ENCODE measurements around a stretch of chr16.

GRCh38 chr16:79845644-79846241 is 245.2 kb upstream of the MAF start:
- PRO-cap: no peak

DNA sequence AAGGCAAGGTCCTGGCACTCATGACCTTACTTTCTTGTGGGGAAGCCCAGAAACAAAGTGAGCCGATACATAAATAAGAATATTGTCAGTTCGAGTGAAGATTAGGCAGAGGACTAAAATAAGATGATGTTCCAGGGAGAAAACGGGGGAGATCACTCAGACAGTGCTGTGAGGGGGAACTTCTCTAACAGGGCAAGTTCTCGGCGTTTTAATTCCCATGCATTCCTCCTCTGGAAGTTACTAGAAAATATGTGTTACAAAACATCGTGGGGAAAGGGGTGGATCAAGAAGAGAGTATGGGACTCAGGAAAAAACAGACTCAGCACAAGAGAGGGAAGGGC is 463.8 kb upstream of the DYNLRB2 start:
- PRO-cap: no peak

GRCh38 chr16:80656572-80656864 is 115.7 kb downstream of the DYNLRB2 start:
- PRO-cap: no peak

DNA sequence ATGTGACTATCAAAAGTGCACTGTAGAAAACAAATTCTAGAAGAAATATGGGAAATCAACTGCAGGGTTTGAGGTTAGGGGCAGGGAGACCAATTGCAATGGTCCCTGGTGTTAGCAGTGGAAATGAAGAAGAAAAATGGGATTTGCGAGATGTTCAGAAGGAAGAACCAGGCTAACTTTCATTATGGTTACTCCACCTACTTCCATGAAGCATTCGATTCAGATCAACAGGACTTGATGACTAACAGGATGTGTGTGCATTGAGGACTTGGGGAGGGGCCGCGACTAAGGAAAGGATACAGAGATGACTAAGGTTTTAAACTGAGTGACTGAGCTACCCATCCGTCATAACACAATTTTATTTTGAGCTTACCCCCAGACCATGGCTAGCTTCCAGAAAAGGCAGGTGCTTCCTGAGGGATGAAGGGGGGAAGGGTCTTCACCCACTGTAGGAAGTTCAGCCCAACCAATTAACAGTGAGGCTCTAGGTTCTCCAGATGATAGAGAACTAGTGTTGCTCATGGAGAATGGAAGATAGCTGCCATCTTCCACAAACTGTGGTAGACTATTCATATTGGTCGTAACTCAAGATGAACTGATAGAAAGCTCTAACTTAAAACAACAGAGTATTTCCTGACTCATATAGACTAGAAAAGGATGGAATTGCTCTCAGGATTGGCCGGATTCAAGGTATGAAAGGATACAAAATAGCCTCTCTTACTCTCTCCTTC is 2.6 kb upstream of the CDYL2 start:
- PRO-cap: no peak

GRCh38 chr16:80932752-80933398 is 73.8 kb downstream of the CMC2 start:
- PRO-cap: no peak

- PRO-cap: no peak
Measured at GRCh38 chr16:80993142-80993801, 13.4 kb downstream of the CMC2 start.

DNA sequence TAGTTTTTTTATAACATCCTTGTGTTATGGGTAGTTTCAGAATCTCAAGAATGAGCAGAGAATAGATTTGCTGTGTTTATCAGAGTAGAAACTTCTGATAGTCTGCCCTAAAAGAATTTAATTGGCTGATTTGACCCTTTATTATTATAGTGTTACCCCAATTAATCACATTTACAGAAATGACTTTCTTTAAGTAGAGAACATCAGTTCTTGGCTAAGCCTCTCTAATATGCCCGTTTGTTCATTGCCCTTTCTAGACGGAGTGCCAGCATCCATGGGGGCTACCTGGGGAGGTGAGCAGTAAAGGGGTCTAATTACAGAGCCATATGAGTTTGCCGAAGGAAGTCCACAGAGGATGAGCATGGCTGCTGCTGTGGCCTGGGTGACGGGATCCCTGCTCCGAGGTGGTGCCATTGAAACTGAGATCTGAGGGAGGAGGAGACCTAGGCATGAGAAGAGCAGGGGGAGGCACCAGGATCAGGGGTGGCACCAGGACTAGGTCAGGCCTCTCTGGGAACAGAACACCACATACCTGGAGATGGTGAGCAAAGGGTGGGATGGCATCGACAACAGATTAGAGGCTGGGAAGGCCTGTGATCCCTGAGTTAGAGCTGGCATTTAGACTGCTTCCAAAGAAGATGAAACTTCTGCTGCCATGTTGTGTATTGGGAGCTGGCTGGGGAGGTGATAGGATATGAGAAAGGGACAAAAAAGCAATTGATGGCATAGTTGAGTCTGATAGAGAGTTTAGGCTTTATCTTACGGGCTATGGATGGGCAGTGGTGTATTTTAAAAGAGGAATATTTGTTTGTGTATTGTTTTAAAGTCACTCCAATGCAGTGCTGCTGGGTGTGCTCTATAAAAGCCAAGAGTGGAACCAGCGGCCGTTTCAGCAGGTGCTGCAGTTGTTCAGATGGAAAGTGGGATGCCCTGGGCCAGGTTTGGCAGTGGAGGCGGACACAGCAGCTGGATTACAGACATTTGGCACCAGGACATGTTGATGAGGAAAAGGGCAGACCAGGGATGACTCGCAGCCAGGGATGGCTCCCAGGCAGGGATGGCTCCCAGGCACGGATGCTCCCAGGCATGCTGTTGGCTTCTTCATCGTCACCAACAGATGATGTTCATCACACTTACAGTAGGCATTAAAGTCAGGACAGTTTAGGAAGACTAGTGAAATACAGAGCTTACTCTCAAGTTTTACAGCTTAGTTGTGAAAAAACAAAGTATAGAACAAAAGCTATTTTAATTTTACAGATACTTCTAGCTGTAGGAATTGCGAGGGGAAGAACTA is 9.7 kb downstream of the GAN start:
- PRO-cap: no peak

GRCh38 chr16:81447243-81448348 is 3.0 kb downstream of the CMIP start:
- PRO-cap: no peak

DNA sequence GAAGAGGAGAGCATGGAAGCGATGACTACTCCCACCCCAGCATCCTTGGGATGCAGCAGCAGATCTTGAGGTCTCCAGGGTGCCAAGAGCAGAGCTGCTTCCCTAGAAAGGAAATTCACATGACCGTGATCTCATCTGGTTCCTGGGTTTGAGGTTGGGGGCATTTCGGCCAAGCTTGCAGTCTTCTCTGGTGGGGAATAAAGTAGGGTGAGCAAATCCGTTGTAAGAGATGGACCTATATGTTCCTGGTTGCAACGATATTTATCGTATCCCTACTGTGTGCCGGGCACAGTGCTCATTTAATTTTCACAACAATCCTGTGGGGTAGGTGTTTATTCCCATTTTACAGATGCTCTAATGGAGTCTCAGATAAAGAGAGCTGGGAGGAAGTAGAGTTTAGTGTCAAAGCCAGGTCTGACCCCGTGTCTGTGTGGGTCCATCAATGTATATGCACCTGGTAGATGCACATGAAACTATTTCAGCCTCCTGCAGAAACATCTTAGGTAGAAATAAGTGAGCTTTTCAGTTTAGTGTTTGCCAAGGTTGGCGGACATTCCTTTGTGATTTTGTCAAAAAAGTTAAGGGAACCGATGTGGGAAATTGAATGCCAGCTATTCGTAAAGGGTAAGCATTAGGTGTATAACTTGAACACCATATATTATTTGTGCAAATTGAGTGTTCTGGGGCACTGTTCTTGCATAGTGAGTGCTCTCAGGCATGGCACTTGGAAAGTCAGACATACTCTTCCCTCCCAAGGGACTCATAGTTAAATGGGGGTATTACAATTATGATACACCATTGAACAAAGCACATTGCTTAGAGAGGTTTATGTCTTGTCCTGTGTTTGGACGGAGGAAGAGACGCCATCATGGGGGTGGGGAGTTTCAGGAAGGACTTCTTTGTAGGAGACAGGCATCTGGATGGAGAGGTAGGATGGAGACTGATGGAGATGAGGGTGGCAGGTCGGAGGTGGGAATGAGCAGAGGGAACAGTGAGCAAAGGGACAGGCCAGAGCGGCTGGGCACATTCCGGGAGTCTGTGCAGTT is 9.7 kb downstream of the CMIP start:
- PRO-cap: no peak

- PRO-cap: no peak
Measured at GRCh38 chr16:81457536-81458163, 13.0 kb downstream of the CMIP start.

- PRO-cap: no peak
Measured at GRCh38 chr16:81459950-81460423, 15.4 kb downstream of the CMIP start.

GRCh38 chr16:81485802-81486481 is 41.3 kb downstream of the CMIP start:
- PRO-cap: no peak

DNA sequence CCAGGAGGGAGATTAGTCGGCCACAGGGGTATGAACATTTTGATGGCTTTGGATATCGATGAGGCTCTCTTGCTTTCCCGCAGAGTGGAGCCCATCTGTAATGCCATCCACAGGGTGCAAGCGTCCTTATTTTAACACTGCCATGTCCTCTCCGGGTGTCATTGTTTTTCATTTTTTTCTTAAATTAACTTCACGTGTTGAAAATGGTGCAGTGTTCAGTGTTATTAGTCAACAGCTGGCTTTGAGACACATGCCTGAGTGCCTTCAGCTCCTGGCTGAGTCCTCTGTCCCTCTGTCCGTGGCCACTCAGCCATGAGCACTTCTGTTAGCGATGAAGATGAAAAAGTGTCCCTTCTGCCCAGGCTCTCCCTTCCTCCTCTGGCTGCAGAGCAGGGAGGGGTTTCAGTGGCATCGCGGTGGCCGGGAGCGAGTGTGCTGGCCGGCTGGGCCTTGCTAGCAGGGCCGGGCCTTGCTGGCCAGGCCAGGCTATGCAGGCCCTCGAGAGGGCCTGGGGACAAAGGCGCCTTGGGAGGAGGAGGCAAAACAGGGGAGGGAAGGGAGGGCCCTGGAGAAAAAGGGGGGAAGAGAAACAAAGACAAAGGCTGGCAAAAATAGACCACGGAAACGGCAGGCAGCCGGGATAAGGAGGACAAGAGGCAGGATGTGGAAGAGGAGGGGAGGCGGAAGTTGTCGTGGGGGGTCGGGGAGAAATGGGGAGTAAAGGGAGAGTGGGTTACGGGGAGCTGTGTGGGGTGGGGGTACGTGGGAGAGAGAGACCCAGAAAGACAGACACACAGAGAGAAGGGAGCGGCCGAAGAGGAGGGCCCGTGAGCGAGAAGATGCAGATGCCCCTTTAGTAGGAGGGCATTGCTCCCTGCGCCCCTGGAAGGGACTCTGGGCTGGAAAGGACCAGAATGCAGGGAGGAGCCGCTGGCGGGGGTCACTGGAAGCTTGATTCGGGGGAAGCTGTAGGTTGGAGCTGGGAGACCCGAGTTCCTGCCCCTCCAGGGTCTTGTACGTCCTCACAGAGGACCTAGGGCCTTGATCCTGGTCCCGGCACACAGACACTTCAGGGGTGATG is 47.9 kb downstream of the CMIP start:
- PRO-cap: no peak

- PRO-cap: no peak
Measured at GRCh38 chr16:81520593-81520998, 76.0 kb downstream of the CMIP start.

GRCh38 chr16:81524057-81524818 is 79.6 kb downstream of the CMIP start:
- PRO-cap: no peak

GRCh38 chr16:81633742-81634178 is 145.3 kb upstream of the PLCG2 start:
- PRO-cap: no peak

- PRO-cap: no peak
Measured at GRCh38 chr16:81634602-81635181, 144.4 kb upstream of the PLCG2 start.

- PRO-cap: no peak
Measured at GRCh38 chr16:81657590-81658792, 121.1 kb upstream of the PLCG2 start.

DNA sequence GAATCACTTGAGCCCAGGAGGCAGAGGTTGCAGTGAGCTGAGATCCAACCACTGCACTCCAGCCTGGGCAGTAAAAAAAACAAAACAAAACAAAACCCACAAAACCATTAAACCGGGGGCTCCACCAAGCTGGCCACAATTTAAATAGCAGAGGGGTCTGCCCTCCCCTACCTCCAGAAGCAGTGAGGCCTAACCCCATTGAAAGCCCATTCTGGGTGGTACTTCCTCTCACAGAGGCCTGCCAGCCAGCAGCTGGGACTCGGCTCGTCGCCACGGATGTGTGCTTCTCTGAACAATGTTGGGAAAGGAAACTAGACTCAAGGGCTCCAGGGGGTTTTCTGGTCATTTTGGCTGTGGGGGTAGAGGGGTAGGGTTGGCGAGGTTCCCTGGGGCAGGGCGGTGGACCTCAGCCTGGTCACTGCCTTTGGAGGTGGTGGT is 4.8 kb upstream of the PLCG2 start:
- PRO-cap: no peak

DNA sequence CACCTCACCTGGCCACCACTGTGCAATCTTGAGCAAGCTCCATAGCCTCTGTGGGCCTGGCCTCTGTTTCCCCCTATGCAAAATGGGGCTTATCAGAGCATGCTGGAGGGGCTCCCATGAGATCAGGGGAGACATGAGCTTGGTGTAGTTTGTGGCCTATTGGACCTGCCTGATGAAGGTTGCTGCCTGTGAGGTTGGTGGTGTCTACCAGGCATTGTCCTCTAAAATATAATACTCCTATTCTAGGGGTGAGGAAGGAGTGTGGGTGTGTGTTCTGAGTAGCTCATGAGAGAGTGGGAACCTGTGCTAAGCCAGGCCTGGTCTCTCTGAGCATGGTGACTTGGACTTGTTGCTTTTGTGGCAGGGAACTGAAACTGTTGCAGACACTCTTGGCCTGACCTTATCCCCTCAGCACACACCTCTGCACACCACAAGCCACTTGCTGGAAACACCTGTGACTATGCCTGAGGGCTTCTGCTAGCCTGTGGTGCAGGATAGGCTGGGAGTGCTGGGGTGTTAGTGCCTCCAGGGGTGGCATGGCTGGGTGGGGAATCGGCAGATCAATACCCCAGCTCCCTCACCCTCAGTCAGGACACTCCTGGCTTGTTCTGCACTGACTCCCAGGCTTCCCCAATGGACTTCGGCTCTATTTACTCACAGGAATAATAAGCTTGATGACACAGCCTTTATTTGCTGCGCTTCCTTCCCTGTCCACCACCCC is 29.8 kb downstream of the PLCG2 start:
- PRO-cap: no peak